GM23248 (cell line): Measurements from ENCODE around the gene LAMC1.

GRCh38 chr1:182147259-182147548 is 85.7 kb upstream of the ZNF648 start:
- RAMPAGE, long total RNA, result no peak

DNA sequence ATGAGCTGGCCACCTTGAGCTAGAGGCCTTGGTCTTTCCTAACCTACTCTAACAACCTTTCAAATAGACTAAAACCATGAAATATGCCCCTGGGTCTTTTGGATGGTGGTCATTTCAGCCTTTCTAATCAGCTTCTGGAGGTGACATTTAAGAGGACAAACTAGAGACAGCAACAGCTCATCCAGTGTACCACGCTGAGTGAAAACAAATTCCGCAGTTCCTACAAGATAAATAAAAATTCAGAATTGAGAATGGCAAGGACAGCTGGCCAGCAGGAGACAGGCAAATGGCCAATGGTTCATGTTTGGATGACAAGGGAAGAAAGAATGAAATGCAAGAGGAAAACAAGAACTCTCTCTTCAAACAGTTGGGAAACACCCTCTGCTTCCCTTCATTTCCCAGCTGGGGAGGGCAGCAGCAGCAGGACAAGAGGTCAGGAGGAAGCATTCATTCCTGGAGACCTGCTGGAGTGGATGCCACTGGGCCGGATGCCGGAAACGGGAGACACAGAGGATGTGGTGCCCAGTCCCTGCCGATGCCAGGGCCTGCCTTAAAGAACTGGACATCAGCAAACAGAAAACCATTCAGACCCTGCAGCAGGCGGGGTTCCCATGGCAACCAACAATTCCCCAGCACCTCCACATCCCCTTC is 102.2 kb upstream of the ZNF648 start:
- RAMPAGE, long total RNA, result no peak

- RAMPAGE, long total RNA, result no peak
Measured at GRCh38 chr1:182217946-182218388, 156.5 kb upstream of the ZNF648 start.

DNA sequence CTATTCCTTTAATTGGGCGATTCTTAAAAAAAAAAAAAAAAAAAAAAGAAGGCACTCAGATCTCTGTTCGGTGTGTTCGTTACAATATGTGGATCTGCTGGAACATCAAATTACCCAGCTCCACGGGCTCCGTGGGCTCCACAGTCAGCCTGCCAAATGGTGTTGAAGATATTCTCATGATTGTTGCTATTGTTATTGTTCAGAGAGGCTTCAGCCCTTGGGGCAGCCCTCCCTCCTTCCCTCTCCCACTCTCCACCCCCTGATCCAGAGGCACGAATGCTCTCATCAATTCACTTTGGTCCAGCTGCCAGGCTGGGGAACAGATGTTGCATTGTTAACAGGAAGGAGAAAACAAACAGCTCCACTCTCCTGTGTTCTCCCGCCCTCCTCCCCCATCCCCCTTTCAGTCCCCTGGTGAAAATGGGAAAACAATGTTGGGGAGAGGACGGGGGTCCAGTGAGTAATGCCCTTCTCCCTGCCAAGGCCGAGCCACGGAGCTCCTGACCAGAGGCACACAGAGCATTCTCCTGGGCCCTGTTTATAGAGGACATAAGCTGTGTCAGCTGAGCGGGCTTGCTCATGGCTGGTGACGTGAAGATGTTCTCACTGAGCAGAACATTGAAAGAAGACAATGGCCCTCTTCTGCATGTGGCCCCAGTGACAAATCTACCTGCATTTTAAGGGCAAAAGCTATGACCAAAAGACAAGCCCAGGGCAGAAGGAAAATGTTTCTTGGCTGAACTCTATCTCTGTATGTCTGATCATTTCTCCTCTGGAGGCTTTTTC is 111.8 kb downstream of the GLUL start:
- RAMPAGE, long total RNA, result no peak

- RAMPAGE, long total RNA, result no peak
Measured at GRCh38 chr1:182288702-182289373, 102.8 kb downstream of the GLUL start.

DNA sequence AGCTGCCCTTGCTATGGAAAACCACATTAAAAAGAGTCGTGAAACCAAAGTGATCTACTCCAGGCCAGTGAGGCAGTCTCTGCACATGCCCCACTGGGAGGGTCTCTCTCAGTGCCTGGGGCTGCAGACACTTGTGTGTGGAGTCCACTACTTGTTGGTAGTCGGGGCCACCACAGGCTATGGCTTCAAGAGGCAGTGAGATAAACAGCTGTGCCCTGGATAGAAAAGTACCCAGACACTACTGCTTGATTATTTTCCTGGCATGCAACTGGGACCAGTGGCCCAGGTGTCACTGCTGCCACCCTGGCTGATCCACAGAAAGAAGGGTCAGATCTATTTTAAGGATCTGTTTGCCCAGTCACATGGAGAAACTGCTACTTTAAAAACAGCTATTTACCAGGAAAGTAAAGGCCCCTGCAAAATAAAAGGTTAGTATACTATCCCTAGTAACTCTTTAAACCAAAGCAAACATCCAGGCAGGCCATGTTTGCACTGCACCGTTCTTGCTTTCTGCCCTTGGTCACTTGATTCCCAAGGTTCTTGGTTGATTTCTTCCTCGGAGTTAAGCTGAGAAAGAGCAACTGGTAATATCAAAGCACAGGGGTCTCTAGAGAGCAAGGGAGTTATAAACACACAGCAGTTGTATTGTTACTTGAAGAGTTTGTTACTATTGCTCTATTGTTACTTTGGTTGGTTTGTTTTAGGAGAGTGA is 99.9 kb downstream of the GLUL start:
- RAMPAGE, long total RNA, result no peak

GRCh38 chr1:182617569-182618366 is 13.6 kb upstream of the RGS16 start:
- RAMPAGE, long total RNA, result no peak

DNA sequence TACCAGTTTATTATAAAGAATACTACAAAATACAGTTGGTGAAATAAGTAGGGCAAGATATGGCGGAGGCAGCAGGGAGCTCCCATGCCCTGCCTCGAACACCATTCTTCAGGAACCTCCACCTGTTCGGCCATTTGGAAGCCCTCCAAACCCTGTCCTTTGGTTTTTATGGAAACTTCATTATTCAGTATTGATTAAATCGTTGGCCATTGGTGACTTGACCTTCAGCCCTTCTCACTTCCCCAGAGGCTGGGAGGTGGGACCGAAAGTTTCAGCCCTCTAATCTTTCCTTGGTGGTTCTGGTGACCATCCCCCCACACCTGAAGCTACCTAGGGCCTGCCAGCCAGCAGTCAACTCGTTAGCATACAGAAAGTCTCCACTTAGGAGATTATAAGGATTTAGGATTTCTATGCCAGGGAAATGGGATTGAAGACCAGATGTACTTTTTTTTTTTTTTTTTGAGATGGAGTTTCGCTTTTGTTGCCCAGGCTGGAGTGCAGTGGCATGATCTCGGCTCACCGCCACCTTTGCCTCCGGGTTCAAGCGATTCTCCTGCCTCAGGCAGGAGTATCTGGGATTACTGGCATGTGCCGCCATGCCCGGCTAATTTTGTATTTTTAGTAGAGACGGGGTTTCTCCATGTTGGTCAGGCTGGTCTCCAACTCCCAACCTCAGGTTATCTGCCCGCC is 6.8 kb downstream of the DHX9 start:
- RAMPAGE, long total RNA, result no peak

- RAMPAGE, long total RNA, result no peak
Measured at GRCh38 chr1:182875008-182875521, 35.9 kb downstream of the DHX9 start.

- RAMPAGE, long total RNA, result no peak
Measured at GRCh38 chr1:183022904-183023125, 405 bp upstream of the LAMC1 start.

- RAMPAGE, long total RNA, result no peak
Measured at GRCh38 chr1:183023126-183024184, at the start of gene LAMC1. TSS of gene LAMC1 (plus strand) at chr1:183023420.

GRCh38 chr1:183121552-183122375 is 64.3 kb upstream of the LAMC2 start:
- RAMPAGE, long total RNA, result no peak

GRCh38 chr1:183241267-183241815 is 55.3 kb downstream of the LAMC2 start:
- RAMPAGE, long total RNA, result no peak

DNA sequence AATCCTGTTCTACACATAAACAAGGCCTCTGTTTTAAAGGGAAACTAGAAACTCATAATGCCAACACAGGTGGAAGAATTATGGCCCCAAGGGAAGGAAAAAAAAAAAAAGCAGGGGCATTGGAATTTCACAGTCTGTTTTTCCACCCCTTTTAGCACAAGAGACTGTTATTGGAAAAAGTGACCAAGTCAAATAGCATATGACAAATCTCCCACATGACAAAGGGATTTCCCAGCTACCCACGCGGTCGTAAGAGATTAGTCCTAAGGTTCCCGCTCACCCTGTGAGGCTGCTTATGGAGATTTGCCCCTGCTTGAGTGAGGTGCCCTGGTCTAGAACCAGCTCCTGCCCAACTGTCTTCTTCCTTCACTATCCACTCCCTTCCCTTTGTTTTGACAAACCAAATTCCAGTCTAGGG is 107.4 kb downstream of the NMNAT2 start:
- RAMPAGE, long total RNA, result no peak

DNA sequence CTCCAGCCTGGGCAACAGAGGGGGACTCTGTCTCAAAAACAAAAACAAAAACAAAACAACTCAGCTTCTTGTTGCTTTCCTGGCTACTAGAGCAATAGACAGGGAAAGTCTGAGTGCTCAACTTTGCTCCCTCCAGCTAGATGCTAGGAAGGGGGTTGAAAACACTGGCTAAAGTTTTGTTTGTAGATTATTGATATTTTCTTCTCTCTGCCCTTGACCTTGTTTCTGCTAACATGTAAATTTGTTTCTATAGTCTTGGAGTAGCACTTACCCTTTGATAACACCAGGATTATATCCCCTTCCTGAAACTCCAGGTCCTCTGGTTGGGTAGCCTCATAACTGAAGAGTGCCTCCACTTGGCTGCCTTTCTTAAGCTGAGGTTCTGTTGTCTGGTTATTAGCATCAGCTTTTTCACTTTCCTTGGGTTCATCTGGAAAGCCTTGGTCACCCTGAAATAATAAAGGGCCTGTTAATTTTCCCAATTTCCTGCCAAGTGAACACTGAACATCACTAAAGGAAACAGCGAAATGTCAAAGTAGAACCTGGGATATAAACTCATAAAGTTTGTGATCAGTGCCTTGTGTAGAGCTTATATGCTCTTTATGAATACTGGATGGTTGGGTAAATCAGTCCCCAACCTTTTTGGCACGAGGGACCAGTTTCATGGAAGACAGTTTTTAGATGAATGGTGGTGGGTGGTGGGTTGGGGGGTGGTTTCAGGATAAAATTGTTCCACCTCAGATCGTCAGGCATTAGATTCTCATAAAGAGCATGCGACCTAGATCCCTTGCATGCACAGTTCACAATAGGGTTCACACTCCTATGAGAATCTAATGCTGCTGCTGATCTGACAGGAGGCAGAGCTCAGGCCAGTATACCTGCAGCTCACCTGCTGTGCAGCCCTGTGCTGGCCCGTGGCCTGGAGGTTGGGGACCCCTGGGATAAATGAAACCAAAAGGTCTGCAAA is 30.2 kb downstream of the NCF2 start:
- RAMPAGE, long total RNA, result no peak

GRCh38 chr1:183576559-183577011 is 13.7 kb downstream of the NCF2 start:
- RAMPAGE, long total RNA, result no peak

DNA sequence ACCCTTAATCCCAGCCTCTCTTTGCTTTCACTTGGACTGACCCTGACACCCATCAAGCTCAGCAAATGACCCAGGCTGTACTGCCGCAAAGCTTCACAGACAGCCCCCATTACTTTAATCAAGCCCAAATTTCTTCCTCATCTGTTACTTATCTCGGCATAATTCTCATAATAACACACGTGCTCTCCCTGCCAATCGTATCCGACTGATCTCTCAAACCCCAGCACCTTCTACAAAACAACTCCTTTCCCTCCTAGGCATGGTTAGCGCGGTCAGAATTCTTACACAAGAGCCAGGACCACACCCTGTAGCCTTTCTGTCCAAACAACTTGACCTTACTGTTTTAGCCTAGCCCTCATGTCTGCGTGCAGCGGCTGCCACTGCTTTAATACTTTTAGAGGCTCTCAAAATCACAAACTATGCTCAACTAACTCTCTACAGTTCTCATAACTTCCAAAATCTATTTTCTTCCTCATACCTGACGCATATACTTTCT is 18.6 kb downstream of the ARPC5 start:
- RAMPAGE, long total RNA, result no peak

GRCh38 chr1:183699443-183700127 is 46.5 kb upstream of the APOBEC4 start:
- RAMPAGE, long total RNA, result no peak

GRCh38 chr1:183867029-183867531 is 62.2 kb downstream of the RGL1 start:
- RAMPAGE, long total RNA, result no peak

DNA sequence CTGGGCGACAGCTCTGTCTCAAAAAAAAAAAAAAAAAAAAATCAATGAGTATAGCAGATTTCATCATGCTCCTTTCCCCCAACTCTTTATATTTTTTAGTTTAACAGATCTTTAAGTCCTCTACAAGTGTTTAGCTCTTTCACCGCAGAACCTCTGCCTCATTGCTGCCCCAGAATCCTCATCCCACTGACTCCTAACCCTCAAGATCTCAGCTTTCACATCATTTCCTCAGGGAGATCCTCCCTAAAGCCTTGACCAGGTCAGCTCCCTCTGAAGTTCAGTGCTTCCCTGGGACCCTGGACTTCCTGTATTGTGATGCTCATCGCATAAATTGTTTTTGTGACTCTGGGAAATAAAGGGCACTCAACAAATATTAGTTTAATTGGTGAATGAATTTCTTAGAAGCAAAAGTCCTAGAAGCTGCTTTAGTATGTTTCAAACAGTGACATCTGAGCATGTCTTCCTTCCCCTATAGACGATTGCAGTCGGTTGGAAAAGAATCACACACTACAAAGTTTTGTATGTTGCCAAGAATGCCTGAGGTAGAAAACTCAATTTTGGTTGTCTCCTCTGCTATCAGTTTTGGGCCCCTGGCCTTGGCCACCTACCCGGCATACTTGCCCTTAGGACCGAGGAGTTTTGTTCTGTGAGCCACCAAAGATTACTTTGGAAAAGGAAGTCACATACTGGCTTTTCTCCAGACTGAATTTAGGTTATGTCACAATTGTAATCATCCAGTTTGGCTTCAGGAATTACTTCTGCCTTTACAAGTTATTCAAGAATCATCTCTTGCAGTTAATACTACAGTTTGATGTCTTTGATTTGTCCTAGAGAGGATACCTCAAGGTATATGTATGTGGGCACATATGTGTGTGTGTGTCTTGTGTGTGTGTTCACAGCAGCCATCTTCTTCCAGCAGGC is 71.2 kb downstream of the RGL1 start:
- RAMPAGE, long total RNA, result no peak